OCI-LY7 (cell line): ENCODE results near the genes C3, GPR108 and MBD3L5.

- PRO-cap, result no peak
- RAMPAGE, long total RNA, result no peak
Observed at GRCh38 chr19:6391758-6392001, 1.3 kb downstream of the GTF2F1 start.

- PRO-cap, result no peak
- RAMPAGE, long total RNA, result no peak
Observed at GRCh38 chr19:6392833-6393039, 228 bp downstream of the GTF2F1 start.

GRCh38 chr19:6418197-6418902 lies 6.3 kb downstream of the KHSRP start:
- PRO-cap, result no peak
- RAMPAGE, long total RNA, result no peak

DNA sequence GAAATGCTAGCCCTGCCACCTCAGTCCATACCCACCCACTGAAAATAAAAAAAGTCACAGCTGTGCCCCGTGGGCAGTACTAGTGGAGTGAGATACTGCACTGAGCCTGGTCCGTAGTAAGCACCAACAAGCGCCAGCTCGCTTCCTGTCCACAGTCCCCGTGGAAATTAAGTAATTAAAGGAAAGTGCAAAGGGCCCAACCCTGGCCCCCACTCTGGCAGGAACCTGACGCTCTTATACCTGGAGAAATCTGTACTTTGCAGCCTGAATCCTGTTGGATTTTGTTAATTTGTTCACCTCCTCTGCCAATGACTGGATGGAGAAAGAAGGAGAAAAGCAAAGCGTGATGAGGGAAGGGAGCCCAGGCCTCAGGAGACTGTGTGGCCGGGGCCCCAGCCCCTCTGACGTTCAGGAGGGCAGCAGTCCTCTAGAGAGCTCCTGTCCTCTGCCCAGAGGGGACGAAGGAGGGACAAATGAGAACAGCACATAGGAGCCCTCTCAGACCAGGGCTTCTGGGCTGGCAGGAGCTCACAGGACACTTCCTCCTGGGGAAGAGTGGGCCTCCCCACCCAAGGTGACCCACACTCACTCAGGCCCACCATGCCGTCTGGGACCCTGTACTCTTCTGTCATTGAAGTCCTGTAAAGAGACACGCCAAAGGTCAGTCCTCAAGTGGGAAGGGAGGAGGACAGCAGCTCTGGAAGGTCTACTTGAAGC lies 4.6 kb downstream of the KHSRP start:
- PRO-cap, result no peak
- RAMPAGE, long total RNA, result no peak

GRCh38 chr19:6466727-6467323 lies 2.8 kb downstream of the CRB3 start:
- PRO-cap, result no peak
- RAMPAGE, long total RNA, result no peak

DNA sequence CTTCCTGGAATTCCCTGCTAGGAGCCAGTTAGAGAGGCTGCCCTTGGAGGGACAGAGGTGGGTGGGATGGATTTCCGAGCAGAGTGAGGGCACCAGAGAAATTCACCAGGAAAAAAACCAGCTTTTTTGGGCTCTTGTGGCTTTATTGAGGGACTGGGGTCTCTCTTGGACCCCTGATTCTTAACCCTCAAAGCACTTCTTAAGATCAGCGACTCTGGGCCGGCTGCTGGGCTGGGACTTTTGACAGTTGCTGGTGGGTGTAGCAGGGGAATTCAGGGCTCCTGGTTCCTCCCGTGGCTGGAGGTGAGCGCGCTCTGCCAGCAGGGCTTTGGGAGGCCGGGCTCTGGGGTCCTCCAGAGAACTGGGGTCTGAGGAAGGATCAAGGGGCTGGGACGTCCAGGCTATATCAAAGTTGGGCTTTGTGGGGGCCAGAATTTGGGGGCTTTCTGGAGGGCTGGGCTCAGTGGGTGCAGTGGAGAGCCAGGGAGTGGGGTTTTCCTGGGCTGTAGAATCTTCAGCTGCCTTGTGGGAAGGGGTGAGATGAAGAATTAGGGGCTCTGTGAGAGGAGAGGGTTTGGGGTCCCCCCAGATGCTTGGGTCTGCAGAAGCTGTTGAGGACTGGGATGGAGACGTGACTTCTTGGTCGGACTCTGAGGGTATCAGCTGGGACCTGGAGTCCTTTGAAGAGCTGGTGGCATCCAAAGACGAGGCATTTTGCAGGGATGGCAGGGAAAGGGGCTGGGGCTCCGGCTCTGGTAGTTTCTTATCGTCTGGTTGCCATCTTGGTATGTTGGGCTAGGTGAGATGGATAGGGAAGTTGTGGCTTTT lies 3.5 kb downstream of the CRB3 start:
- PRO-cap, result no peak
- RAMPAGE, long total RNA, result no peak

DNA sequence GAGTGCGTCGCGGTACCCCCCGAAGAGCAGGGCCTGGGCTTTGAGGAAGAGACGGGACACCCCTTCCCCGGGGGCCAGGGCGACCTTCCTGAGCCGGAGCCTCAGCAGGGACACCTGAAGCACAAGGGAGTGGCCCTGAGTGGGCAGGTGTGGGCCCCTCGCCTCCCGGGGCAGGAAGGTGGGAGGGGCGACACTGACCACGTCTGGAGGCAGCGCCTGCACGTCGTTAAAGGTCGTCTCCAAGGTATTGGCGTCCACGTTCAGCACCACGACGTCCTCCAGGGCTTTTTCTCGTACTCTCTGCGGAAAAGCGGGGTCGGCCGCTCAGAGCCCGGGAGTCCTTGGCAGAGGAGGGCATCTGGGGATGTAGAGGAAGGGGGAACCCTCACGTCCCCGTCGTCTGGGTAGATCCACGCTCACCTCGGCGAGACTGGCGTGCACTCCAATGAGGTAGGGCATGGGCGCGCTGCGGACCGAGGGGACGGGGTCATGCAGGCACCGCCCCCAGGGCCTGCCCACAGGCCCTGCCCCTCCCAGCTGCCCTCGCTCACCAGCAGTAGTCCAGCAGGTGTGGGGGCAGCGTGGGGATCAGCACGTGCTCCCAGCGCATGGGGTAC lies 6.2 kb downstream of the DENND1C start:
- PRO-cap, result no peak
- RAMPAGE, long total RNA, result no peak

- PRO-cap, result unidirectional peak, minus-strand start at chr19:6516999
- RAMPAGE, long total RNA, result no peak
Observed at GRCh38 chr19:6516781-6517415, 13.9 kb upstream of the TNFSF9 start.

DNA sequence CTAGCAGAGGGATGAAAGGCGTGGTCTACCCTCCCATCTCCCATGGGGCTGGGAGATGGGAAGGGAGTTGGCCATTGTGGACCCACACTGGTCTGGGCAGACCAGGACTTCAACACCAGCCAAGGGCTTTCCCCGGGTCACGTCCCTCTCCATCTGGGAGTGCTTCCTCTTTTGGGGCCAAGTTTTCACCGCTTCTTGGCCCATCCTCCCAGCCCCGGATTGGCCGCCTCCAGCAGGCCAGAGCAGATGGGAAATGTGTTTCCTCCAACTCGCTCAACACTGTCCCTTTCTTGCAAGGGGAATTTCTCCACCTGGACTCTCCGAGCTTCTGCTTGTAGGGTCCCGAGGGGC lies 2.1 kb upstream of the TNFSF9 start:
- PRO-cap, result unidirectional peak, minus-strand start at position 158 of the sequence
- RAMPAGE, long total RNA, result no peak

GRCh38 chr19:6679914-6680779 lies 10.2 kb upstream of the TNFSF14 start:
- PRO-cap, result no peak
- RAMPAGE, long total RNA, result no peak

GRCh38 chr19:6686378-6686944 lies 16.5 kb upstream of the TNFSF14 start:
- PRO-cap, result no peak
- RAMPAGE, long total RNA, result no peak

DNA sequence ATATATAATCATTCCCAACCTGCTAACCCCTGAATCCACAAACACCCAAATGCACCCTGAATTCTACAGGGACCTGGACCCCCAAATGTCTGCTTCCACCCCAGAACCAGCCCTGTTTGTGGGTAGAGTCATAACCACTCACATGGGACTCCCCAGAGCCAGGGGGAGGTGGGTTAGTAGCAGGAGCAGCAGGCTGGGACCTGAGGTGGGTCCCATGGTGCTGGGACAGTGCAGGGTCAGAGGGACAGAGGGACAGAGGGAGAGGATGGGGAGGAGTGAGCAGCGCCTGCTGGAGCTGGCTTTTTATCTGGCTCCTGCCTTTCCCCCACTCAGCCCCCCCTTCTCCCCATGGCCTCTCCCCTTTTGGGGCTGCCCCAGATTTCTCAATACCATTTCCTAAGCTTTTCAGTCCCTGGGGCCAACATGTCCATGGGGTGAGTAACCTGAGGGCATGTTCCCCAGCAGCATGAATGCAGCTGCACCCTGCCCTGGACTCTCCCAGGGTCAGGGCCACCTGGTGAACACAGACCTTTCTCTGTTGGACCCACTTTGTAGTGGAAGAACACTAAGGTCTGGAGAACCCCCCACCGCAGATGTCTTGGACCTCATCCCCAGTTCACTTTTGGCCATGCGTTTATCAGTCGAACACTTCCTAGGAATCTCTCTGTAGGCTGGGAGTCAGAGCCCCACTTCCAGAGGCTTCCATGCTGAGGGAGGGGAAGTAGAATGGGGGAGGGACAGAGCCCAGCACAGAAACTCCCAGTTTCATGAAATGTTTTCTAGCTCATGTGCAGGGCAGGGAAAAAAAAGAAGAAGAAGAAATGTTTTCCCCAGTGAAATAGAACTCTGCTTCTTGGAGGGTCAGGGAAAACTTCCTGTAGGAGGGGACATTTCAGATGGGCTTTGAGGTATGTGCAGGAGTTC lies at the start of gene C3:
TSS of gene C3 (minus strand) at position 277 of the 924 bp plus-strand sequence.
- PRO-cap, result no peak
- RAMPAGE, long total RNA, result no peak

GRCh38 chr19:6736845-6737721 lies at the start of gene GPR108:
Gene GPR108 (minus strand): TSS chr19:6737580.
- PRO-cap, result unidirectional peak, minus-strand start at chr19:6737290; unidirectional peak, minus-strand start at chr19:6737571
- RAMPAGE, long total RNA, result no peak

GRCh38 chr19:6766451-6766869 lies 775 bp downstream of the SH2D3A start:
- PRO-cap, result no peak
- RAMPAGE, long total RNA, result no peak

- PRO-cap, result no peak
- RAMPAGE, long total RNA, result no peak
Observed at GRCh38 chr19:7030178-7030876, at the start of gene MBD3L5. Gene MBD3L5 (plus strand): TSS chr19:7030578.

DNA sequence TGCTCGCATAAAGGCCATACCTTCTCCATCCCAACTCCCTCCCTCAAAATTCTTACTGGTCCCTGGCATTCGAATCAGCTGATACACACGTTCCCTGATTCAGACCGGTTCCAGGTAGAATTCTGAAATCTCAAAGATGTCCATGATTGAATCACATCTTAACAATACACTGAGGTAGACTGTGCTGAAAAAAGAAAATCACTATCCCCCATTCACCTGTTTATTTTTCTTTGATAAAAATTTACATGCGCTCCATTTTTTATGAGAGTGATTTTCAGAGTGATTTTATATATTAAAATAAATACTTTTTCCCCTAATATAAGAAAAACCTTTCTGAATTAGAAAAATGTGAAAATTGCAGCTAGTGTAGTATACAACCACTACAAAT lies 45.0 kb downstream of the ZNF557 start:
- PRO-cap, result no peak
- RAMPAGE, long total RNA, result no peak

- PRO-cap, result no peak
- RAMPAGE, long total RNA, result no peak
Observed at GRCh38 chr19:7141456-7142097, 72.1 kb downstream of the ZNF557 start.

GRCh38 chr19:7145412-7145860 lies 75.9 kb downstream of the ZNF557 start:
- PRO-cap, result no peak
- RAMPAGE, long total RNA, result no peak

- PRO-cap, result no peak
- RAMPAGE, long total RNA, result no peak
Observed at GRCh38 chr19:7192200-7193106, 101.8 kb downstream of the INSR start.

DNA sequence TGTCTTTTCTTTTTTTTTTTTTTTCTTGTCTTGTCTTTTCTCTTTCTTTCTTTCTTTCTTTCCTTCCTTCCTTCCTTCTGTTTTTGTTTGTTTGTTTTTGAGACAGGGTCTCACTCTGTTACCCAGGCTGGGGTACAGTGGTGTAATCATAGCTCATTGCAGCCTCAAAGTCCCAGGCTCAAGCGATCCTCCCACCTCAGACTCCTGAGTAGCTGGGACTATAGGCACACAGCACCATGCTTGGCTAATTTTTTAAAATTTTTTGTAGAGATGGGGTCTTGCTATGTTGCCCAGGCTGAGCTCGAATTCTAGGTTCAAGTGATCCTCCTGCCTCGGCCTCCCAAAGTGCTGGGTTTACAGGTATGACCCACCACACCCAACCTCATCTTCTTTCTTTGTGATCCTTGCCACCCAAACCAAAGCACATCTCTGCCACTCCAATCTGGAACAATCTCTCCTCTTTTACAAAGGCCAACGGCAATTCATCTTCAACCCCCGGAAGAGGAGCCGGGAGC lies 38.7 kb downstream of the INSR start:
- PRO-cap, result no peak
- RAMPAGE, long total RNA, result no peak